ENCODE results near the gene ZDHHC17.

DNA sequence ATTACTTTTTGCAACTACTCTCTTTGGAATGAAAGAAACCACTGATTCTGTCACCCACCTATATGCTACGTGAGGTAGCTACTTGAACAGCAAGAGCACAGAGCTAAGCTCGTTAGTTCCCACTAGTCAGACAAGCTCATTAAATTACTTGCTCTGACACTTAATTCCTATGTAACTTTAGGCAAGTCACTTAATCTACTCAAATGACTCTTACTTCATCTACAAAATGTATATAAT is 17.0 kb downstream of the ZFC3H1 start:
- PRO-cap, result no peak

GRCh38 chr12:71664765-71665118 is 641 bp downstream of the THAP2 start:
- PRO-cap, result unidirectional peak, minus-strand start at chr12:71664920

GRCh38 chr12:71691465-71692104 is 5.7 kb downstream of the TMEM19 start:
- PRO-cap, result no peak

GRCh38 chr12:71731897-71732326 is 22.8 kb upstream of the RAB21 start:
- PRO-cap, result no peak

GRCh38 chr12:75478281-75478493 is 2.4 kb upstream of the GLIPR1 start:
- PRO-cap, result no peak

DNA sequence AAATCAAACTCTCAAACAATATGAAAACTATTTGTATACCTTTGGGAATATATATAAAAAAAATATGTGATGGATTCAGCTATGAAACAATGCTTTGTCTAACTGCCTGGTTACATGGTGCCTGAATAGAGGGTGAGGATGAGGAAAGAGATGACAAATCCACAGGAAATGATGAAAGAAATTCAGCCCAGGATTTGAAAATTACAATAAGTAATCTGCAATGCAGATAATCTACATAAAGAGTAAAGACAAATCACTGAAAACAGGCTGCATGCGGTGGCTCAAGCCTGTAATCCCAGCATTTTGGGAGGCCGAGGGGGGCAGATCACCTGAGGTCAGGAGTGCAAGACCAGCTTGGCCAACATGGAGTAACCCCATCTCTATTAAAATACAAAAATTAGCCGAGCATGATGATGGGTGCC is 150.7 kb downstream of the NAP1L1 start:
- PRO-cap, result no peak

GRCh38 chr12:75978664-75979006 is 105.8 kb downstream of the NAP1L1 start:
- PRO-cap, result no peak

GRCh38 chr12:76020700-76021440 is 63.6 kb downstream of the NAP1L1 start:
- PRO-cap, result unidirectional peak, plus-strand start at chr12:76021085

- PRO-cap, result bidirectional peak, plus-strand start at chr12:76030145, minus-strand start at chr12:76030087
These were observed 54.6 kb downstream of the NAP1L1 start for GRCh38 chr12:76029766-76030440.

DNA sequence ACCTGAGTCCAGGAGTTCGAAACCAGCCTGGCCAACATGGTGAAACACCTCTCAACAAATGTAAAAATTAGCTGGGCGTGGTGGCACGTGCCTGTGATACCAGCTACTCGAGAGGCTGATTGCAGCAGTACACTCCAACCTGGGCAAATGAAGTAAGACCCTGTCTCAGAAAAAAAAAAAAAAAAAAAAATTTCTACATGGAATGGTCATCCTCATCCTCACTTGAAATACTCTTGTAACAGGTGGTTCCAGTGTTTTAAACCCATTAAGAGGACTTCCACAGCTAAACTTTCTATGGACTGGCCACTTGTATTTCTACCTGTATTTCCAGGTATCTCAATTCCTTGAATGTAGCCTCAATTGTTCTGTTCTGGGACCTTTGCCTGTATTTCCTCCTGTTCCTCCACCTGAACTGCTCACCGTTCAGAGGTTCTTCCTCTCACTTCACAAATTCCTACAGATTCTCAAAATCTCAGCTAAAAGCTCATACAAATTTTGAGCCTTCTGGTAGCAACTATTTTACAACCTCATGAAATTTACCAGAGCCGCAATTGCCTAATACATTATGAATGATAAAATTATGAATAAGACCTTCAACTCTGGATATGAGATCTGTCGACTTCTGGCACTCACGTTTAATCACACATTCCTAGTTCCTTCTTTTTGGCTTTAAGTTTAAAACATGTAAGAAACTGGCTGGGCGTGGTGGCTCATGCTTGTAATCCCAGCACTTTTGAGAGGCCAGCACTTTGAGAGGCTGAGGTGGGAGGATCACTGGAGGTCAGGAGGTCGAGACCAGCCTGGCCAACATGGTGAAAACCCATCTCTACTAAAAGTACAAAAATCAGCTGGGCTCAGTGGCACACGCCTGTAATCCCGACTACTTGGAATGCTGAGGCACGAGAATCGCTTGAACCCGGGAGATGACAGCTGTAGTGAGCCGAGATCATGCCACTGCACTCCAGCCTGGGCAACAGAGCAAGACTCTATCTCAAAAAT is 40.9 kb downstream of the NAP1L1 start:
- PRO-cap, result no peak

DNA sequence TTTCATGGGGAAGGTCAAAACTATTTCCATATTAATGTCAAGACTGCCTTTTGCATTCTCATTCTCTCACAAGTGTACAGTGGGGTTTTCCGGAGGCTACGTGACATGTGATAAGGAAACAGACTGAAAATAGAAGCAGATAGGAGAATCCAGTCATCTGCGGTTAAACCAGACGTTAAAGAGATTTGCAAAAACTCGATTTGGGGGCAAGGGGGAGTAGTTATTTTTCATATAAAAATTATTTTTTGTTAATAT is 1.0 kb upstream of the NAP1L1 start:
- PRO-cap, result no peak

DNA sequence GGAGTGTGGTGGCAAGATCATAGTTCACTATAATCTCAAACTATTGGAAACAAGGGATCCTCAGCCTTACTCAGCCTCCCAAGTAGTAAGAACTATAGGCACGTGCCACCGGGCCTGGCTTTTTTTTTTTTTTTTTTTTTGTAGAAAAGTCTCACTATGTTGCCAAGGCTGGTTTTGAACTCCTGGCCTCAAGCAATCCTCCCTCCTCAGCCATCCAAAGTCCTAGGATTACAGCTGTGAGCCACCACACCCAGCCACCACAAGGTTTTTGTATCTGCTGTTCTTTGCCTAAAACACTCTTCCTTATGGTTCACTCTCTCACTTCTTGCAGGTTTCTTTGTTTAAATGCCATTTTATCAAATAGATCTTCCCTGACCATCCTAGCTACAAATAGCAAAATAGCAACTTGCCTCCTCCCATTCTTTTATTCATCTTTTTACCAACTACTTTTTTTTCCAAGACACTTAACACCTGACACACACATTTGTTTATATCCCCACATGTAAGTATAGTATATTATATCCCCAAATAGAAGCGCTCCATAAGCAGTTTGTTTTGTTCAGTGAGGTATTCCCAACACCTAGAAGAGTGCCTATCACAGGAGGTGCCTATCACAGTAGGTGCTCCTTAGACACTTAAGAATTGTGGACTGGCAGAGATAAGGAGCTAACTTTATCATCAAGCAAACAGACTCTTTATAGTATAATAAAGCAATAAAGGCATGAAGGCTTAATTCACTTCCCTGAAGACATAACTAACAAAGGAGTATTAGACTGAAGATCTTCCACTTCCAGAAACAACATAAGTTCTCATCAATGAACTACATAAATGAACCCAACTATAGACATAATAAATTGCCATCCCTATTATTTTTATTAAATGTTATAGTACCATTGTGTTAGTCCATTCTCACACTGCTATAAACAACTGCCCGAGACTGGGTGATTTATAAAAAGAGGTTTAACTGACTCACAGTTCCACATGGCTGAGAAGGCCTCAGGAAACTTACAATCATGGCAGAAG is 29.2 kb downstream of the OSBPL8 start:
- PRO-cap, result no peak

GRCh38 chr12:76542326-76542764 is 17.2 kb downstream of the OSBPL8 start:
- PRO-cap, result no peak

DNA sequence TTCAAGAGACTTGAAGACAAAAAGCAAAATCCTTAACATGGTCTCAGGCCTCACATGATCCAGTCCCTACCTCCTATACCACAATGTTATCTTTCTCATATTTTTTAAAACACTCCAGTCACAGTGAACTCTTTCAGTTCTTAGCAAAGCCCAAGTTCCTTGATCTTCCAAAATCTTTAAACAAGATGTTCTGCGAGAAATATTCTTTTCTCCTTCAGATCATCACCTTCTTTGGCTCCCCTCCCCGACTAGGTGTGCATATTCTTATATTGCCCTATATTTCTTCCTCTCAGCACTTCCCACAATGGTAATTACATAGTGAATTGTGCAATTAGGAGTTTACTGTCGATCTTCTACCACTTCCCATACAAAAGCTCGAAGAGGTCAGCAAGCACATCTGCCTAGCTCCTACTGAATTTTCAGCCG is 16.8 kb downstream of the OSBPL8 start:
- PRO-cap, result no peak

GRCh38 chr12:76556197-76556695 is 3.3 kb downstream of the OSBPL8 start:
- PRO-cap, result no peak

DNA sequence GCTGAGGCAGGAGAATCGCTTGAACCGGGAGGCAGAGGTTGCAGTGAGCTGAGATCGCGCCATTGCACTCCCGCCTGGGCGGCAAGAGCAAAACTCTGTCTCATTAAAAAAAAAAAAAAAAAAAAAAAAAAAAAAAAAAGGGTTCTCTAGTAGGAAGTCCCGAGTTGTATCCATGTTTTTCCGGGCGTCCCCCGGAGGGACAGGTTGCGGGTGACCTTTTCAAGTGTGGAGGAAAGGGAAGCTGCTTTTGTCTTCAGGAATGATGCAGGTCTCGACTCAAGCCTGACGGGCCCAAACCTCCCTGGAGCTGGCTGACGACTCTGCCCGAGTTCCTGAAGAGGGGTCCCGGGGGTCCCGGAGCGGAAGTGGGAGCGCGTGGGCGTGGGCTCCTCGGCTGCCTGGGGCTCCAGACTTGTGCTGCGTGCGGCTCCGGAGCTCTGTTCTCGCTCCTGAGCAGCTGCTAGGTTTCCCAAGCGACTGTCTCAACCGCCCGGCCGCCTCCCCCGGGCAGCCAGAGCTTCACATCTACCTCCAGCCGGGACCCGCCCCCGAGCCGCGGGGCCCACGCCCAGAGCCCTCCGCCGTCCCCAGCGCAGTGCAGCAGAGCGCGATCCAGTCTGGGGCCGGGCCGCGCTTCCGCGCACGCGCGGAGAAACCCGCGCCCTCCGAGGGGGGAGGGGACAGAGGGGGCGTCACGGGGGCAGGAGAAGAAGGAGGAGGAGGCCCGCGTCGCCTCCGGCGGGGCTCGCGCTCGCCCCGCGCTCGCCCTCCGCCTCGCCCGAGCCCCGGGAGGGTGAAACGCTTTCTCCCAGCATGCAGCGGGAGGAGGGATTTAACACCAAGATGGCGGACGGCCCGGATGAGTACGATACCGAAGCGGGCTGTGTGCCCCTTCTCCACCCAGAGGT is at the start of gene ZDHHC17:
ZDHHC17 (plus strand) TSS at position 692 of the 908 bp plus-strand sequence.
- PRO-cap, result bidirectional peak, plus-strand start at position 835 of the sequence, minus-strand start at position 619 of the sequence

- PRO-cap, result no peak
These were observed 37.0 kb upstream of the CSRP2 start for GRCh38 chr12:76915895-76916179.

DNA sequence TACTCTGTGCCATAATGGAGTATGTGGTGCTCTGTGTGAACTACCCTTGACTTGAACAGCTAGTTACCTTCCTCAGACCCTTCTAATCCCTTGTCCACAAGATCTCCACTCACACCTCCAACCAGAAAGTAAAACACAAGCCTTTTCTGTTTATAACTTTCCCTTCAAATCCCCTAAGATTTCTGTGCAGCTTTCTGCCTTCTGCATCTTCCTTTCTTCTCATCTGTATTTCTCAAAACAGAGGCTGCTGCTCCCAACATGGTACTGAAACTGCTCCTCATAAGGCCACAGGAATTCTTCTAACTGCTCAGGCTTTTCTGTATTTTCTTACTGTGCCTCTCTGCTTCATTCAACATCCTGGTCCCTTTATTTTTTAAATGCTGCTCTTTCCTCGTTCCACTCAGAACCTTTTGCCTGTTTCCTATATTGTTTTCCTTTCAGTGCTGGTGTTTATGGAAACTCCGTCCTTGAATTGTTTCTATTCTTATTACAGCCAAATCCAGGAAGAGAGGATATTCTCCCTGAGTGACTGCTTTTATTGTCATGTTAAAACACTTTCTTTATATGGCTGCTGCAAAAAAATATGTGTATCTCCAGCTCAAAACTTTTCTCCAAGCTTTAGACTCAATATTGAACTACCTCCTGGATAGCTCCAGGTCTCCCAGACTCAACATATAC is 172.9 kb upstream of the E2F7 start:
- PRO-cap, result no peak

DNA sequence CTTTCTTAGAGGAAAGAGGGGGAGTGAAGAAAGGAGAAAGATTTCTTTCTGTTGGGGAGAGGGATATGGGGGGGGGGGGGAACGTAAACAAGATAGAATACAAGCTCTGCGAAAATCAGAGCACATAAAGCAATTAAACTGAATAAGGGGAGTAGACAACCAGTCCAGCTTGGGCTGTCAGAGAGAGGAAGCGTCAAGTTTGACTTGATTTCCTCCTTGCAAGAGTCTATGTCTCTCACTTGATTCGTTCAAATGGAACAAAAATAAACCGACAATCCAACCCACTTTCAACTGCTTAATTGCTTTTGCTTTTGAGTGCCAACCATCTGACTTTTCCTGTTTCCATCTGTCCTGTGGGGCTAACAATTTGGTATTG is 912 bp downstream of the SYT1 start:
- PRO-cap, result no peak

GRCh38 chr12:79151363-79151826 is 286.8 kb downstream of the SYT1 start:
- PRO-cap, result no peak